SJCRH30 (cell line): ENCODE data around the gene ZNF678.

DNA sequence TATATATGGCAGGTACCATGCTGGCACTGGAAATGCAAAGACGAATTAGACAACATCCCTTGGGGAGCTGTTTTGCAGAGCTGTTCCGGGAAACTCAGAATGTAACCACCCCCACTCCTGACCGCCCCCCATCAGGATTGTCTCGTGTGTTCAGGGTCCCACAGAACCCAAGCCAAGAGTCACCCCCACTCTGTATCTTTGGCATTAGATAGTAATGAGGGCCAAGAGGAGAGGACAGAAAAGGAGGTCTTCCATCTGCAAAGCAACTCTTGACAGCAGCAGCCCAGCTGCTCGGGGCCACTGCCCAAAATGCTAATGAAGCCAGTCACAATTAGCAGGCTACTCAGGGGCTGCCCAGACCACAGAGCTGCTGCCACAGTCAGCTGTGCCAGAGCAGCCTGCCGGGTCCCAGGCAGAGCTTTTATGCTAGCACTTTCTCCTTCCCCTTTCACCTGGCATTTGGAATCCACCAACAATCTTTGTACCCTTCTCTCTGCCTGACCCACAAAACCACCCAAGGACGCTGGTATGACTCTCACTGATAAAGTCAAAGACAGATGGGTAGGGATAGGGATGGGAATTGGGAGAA lies 50.7 kb downstream of the ITPKB start:
- RAMPAGE, long total RNA: no peak

- RAMPAGE, long total RNA: no peak
These were observed 48.5 kb downstream of the ITPKB start for GRCh38 chr1:226690338-226691197.

GRCh38 chr1:226709430-226709949 lies 29.6 kb downstream of the ITPKB start:
- RAMPAGE, long total RNA: no peak

- RAMPAGE, long total RNA: no peak
These were observed 16.0 kb downstream of the ITPKB start for GRCh38 chr1:226722929-226723646.

DNA sequence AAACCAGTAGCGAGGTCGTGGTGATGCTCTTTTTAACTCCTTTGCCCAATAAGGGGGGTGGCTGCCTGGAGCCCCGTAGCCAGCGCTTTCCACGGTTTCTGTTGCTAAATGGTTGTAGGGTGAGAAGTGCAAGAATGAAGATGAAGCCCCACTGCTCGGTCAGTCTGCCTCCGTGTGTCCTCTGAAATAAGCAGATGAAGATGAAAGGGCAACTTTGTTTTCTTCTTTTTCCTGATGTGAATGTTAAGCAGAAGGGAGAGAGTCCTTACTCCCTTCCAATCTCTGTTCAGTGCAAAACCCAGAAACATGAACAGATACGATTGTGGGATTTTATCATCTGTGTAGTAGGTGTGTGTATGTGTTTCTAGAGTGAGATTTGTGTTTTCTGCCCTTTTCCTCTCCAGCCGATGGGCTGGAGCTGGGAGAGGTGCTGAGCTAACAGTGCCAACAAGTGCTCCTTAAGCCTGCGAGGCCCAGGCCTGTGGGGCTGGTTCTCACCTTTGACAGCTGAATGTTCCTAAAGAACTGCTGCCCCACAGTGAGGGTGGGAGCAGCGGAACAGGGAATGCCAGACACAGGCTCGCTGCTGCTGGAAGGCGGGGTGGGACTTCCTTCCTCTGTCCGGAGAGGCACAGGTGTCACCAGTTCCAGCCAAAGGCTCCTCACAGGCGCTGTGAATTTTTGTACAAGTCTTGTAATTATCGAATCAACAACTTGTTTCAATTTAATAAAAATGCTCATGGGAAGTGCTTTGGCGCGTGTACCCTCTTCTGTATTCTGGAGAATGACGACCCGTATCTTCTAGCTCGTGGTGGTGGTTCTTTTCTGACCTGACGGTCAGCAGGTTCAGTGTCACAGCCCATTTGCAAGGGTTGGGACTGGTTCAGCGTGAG lies 46.9 kb downstream of the COQ8A start:
- RAMPAGE, long total RNA: no peak

DNA sequence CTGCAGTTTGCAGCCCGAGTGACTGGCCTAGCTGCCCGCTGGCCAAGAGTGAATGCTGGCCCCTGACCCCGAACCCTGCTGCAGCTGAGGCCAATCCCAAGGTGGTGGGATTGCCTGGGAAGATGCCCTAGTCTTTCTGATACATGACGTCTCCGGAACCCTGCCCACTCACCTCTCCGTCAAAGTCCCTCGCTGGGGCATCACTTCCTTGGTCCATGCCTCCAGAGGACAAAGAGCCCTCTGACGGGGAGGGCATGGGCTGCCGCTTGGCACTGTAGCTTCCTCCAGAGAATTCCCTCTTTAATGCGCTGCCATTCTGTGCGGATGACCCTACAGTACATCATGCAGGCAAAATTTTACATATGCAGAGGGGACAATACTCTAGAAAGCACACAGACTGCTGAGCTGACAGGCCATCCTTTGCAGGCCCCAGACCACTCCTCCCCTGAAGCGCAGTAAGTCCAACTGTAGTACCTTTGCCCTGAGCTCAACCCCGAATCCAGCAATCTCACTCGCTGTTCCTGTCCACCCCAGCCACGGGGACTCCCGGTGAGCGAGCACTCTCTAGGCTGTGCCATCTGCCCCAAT lies 54.7 kb downstream of the COQ8A start:
- RAMPAGE, long total RNA: no peak

DNA sequence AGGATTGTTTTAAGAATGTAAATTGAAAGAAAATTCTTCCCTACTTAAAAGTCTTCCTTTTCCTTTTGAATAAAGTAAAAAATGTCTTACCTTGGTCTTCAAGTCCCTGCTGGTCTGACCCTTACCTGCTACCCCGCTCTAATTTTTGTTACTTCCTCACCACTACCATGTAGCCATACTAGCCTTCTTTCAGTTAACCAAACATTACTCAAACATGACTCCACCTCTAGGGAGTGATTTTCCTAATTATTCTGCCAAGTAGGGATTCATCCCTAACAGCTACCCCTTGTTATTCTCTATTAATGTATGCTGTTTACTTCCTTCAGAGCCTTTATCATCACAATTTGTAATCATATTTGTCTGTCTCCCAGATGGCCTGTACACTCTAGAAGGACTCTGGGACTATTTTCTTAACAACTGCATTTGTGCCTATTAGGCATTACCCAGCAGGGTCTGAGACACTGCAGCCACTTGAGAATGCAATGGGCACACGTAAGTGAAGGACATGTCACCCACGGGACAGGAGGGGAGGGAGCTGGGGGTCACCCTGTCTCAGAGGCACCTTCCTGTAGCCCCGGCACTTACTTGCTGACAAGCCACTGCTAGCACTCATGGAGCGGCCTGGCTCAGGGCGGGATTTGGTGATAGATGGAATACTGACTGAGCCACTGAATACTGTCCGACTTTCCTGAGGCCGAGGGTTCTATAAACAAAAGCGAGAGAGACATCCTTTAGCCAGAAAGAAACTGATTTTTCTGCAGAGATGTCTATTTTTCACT lies 64.5 kb downstream of the COQ8A start:
- RAMPAGE, long total RNA: no peak

GRCh38 chr1:227030904-227031650 lies 91.0 kb downstream of the COQ8A start:
- RAMPAGE, long total RNA: no peak

DNA sequence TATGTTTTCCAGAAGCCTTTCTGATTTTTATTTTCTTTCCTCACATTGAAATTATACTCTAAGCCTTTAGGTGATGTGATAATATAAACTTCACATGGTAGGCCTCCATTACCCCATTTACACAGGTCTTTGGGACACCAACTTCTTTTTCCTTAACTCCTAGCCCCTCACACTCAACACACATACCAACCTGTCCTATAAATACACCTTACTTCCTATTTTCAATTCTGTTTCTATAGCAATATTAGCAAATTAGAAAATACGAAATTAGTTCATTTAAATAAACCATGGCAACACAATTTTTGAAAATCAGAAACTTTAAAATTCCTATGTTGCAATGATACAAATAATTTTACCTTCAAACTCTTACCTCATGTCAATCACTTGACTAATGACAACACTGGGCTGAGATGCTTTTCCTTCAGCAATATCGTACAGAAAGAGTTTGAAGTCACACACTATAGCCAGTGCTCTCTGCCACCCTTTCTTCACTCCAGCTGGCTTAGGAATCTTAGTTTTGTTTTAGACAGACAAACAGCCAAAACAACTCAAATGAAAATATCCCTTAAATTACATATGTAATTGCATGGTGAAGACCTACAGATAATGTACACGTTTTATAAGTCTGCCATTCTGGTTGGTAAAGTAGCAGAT lies 94.3 kb downstream of the COQ8A start:
- RAMPAGE, long total RNA: no peak

DNA sequence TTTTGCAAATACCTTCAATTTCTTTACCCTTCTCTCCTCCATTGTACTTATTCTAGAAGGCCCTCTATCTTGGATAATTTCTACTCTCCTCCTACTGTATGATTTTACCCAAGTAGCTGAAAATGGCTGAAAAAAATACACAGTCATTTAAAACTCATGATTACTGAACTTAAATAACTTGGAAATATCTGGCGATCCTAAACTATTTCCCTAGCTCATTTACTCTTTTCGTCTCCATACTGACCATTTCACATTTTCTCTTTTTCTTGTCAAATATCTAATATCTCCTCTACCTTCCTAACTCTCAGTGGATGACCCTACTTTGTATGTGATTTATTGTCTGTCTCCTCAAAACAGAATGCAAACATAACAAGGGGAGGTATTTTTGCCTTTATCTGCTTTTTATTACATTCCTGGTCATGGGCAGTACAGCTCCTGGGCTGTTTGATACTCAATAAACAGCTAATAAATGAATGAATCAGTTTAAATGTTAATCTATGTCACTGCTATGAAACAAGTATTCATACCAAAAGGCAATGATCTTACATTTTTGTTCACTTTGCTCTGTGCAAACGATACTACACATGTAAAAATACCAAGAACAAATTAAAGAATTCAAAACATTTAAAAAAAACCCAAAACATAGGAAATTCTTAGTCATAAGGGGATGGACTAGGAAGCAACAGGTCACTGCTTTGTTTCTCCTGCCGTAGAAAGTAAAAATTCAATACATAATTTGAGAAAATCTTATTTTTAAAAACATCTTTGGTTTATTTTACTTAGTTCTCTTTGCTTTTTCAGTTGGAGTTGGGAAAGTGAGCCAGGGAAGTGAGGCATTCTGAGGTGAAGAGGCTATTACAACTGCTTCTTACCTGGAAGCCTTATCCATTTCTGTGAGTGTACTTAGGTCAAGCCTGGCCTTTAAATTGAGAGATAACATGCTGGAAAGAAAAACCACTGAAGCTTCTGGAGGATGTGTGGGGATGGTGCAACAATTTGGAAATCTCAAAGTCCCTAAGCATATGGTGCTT lies 183.8 kb downstream of the CDC42BPA start:
- RAMPAGE, long total RNA: no peak

GRCh38 chr1:227167646-227168132 lies 150.6 kb downstream of the CDC42BPA start:
- RAMPAGE, long total RNA: no peak

DNA sequence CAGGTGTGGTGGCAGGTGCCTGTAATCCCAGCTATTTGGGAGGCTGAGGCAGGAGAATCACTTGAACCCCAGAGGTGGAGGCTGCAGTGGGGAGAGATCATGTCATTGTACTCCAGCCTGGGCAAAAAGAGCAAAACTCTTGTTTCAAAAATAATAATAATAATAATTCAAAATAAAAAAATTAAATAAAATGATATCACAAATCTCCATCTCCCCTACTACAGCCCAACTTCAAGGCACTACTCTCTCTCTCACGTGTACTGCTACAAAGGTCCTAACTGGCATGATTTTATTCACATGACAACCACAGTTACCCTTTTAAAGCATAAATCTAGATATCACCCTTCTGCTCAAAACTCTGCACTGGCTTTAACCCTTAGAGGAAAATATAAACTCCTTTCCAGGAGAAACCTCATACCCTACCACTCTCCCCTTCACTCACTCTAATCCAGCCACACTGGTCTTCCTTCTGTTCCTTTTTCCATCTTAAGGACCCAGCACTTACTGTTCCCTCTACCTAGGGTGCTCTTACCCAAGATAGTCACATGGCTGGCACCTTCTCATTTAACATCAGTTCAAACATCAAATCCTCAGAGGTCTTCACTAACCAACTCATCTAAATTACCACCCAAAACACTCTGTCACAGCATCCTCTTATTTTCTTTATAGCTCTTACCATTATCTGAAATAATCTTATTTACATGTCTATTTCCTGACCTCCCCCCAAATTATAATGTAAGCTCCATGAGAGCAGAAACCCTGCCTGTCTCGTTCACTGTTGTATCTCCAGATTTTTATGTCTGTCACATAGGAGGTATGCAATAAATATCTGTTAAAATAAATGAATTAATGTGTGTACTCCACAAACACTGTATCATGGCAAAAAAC lies 29.2 kb downstream of the CDC42BPA start:
- RAMPAGE, long total RNA: no peak

GRCh38 chr1:227563281-227564544 lies at the start of gene ZNF678:
Gene ZNF678, plus strand, starts transcription at chr1:227563556.
- RAMPAGE, long total RNA: no peak

DNA sequence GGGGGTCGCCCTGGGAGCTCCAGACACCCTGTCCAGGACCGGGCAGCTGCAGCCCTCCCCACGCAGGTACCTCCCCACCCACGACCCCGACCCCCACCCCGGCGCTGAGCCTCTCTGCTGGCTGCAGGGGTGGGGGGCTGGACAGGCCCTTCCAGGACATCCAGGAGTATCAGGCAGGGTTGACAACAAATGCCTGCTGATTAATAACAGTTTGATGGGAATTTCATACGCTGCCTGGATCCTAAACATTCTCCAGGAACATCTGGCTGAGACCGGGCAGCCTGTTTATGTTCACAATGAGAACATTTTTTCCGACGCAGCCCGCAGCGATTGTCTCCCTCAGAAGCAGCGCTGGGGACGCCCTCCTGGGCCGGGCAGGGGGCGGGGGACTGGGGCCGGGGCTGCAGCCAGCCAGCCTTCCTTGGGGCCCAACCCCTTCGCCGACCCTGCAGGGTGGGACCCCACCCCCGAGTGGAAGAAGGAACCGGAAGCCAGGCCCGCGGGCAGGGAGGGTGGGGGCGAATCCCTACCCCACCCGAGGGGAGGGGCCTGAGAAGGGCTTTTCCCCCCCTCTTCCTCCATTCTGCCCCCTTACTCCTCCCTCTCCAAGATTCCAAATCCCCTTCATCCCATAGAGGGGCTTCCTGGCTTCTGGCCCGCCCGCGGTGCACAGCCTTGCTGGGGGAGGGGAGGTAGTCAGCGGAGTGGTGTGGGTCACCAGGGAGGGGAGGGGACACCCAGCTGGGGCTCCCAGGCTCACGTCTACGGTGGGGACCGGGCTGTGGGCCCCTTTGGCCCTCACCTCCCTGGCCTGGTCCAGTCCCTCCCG lies 60.7 kb downstream of the WNT9A start:
- RAMPAGE, long total RNA: no peak

GRCh38 chr1:227895767-227896560 lies 51.8 kb downstream of the WNT9A start:
- RAMPAGE, long total RNA: no peak

- RAMPAGE, long total RNA: no peak
These were observed 925 bp upstream of the ARF1 start for GRCh38 chr1:228081262-228082304.

GRCh38 chr1:228097501-228097827 lies 5.7 kb downstream of the C1orf35 start:
- RAMPAGE, long total RNA: no peak

DNA sequence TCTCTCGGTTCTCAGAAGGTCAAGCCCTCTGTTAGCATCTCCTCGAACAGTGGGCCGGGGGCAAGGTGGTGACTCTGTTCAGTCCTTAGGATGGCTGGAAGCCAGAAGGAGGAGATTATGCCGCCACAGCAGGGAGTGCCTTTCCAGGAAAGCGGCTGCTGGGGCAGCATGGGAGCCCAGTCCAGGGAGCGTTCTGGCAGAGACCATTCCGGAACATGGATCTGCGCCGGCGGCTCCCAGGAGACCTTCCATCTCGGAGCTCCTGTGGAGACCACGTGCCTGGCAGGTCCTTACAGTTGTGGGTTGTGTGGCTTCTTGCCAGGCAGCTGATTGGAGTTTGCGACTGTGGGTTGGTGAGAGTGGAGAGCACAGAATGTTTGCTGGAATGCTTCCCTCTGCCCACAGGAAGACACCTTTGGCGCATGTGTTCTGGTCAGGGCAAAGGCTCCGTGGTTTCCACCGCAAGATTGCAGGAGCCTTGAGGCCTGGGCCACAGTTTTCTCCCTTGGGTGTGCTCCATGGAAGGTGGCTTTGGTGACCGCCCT lies 1.5 kb downstream of the GUK1 start:
- RAMPAGE, long total RNA: no peak

- RAMPAGE, long total RNA: no peak
These were observed 4.3 kb downstream of the GUK1 start for GRCh38 chr1:228144402-228144827.

DNA sequence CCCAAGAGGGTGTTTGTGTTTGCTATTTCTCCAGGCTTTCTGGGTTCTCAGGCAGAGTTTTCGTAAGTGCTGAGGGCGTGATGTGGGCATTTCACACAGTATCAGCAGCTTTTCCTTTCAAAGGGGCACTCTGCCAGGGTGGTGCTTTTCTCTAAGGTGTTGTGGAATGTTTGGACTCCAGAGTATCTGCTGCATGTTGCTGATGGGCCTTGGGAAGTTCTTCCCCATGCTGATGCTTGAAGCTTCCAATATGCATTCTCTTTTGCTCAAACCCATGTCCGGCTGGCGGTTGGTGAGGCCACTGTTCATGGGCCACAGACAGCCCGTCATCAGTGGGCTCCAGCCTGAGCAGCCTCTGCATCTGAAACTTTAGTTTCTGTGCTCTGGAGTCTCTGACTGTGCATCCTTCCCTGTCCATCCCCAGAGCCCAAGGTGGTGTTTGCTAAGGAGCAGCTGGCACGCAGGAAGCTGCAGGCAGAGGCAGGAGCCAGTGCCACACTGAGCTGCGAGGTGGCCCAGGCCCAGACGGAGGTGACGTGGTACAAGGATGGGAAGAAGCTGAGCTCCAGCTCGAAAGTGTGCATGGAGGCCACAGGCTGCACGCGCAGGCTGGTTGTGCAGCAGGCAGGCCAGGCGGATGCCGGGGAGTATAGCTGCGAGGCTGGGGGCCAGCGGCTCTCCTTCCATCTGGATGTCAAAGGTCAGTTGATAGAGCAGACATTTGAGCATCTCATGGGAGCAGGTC lies 16.4 kb downstream of the OBSCN start:
- RAMPAGE, long total RNA: no peak